Hair follicle dermal papilla cell (primary cell): ENCODE measurements around a stretch of chr17.

- CAGE, long polyA plus RNA = no peak
Observed at GRCh38 chr17:1979509-1979971, 45.6 kb downstream of the RTN4RL1 start.

GRCh38 chr17:1989181-1989575 lies 36.0 kb downstream of the RTN4RL1 start:
- CAGE, long polyA plus RNA = no peak

- CAGE, long polyA plus RNA = no peak
Observed at GRCh38 chr17:2018289-2019481, 6.4 kb downstream of the RTN4RL1 start.

DNA sequence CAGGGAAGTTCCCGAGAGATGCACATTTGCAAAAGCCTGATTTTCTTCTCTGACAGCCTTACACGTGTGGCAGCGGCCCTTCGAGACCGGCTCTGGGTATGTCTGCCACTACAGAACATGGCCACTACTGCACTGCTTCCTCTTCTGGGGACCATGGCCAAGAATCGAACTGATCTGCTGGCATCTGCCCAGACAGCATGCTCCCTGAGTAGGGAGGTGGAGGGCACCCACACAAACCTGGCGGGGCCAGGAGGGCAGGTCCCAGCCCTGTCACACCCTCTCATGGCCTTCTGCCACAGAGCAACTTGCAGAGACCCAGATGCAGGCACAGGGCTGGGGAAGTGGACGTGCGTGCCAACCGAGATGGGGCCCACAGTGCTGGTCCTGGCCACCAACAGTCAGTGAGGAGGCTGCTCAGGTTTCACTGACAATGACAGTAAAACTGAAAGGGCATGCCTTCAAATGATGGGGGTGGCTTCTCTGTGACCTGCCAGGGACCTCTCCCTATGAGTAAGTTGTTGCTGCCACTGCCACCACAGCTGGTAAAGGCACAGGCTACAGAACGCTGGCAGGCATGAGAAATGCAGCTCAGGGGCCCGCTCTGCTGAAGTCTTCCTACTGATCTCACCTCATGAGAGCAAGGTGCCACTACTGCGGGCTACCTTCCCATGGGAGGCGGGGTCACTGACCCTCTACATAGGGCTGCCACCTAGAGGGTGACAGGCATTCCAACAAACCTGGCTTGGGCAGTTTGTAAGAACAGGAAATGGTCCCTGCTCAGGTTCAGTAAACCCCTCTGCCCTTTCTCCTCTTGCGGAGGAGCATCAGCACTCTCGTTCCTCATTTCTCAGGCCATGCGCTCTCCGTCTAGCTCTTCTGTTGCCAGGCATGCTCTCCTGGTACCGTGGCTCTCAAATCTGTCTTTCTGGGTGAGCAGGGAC lies 15.5 kb downstream of the HIC1 start:
- CAGE, long polyA plus RNA = no peak

- CAGE, long polyA plus RNA = no peak
Observed at GRCh38 chr17:2263071-2263580, 40.5 kb downstream of the SMG6 start.

DNA sequence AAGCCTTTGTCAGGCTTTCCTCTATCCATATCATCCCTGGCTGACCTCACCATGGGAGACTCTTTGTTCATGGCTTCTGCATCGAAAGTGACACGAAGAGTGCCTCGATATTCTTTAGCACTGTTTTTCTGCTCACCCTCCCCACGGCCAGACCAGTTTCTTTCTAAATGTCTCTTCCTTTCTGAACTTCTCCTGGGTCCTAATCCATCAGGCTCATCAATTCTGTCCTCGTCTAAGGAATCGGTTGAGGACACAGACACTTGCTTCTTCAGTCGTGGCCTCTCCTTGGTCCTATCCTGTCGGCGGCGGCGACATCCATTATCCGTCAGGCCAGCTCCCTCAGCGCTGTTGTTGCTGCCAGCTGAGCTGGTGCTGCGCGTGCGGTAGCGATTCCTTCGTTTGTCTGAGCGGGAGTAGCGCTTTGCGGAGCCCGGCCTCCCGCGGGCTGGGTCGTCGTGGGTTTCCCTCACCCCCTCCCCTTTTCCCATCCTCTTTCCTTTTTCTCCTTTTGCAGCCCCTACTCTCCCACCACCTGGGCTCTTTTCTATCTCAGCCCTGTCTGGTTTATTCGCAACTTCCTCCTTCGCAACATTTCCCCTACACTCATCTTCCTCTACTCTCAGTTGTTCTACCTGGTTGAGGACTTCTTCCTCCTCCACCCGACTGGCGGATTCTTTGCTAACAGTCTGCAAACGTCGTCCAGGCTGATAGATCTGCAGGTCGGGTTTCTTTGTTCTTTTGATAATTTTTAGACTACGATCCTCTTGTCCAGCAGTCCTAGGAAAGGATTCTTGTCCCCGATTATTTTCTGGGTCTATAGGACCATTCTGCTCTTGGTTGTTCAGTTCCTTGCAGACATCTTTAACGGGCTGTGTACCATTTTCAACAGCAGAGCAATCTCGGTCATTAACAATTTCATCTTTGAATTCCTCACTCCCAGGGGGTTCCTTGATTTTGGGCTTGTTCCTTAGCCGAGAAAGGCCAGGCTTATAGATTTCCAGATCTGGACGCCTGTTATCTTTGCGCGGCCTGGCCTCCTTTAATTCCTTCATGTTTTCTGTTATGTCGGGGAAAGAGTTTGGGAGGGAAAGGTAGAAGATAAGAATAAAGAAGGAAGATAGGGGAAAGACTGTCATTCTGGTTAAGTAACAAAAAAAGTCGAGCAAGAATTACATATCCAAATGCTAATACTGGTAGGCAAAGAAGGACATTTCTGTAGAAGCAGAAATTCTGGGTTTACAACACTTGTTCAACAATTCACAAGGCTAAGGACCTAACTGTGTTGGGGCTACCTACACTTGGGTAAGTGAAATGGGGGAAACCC lies 3.5 kb downstream of the SMG6 start:
- CAGE, long polyA plus RNA = no peak

DNA sequence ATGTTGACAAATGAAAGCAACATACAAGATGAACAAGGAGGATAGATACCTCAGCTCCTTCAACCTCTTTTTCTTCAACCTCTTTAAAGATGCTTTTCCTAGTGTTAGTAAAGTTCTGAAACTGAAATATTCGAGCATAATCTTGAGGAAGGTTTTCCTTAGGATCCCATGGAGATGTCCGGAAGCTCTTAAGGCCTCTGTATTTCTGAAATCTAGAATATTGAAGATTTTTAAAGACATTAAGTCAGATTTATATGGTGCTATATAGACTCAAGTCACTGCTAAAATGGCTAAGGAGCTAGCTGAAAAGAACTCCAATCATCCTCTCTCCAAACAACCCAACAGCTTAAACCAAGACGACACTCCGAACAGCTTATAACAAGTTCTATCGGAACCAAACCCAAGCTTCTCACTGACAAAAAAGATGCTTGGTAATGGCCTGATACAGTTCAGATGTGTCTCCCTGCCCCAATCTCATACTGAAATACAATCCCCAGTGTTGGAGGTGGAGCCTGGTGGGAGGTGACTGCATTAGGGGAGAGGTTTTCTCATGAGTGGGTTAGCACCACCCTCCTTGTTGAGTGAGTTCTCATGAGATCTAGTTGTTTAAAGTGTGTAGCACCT lies 5.2 kb downstream of the TSR1 start:
- CAGE, long polyA plus RNA = no peak

DNA sequence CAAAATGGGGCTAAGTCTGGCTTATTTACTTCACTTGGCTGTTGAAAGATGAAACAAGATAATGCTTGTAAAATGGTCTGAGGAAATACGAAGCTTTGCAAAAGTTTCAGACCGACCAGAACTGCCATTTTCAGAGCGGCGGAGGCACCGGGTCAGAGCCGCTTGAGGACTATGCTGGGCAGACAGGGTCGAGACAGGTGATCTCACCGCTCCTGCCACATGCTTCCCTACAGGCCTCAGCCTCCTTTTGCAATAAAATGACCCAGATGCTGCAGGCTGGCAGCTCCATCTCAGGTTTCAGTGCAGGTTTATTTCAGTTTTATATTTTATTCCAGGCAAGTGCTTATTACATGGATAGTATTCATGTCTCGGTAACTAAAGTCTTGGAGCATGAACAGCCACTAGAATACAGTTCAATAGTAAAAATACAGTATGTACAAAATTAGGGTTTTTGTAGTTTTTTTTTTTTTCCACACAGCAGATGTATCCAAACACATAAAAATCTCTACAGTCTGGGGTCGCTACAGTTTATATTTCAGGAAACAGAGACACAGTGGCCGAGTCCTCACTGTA lies 17.0 kb downstream of the MNT start:
- CAGE, long polyA plus RNA = no peak

GRCh38 chr17:2384356-2385270 lies 16.2 kb downstream of the MNT start:
- CAGE, long polyA plus RNA = no peak

DNA sequence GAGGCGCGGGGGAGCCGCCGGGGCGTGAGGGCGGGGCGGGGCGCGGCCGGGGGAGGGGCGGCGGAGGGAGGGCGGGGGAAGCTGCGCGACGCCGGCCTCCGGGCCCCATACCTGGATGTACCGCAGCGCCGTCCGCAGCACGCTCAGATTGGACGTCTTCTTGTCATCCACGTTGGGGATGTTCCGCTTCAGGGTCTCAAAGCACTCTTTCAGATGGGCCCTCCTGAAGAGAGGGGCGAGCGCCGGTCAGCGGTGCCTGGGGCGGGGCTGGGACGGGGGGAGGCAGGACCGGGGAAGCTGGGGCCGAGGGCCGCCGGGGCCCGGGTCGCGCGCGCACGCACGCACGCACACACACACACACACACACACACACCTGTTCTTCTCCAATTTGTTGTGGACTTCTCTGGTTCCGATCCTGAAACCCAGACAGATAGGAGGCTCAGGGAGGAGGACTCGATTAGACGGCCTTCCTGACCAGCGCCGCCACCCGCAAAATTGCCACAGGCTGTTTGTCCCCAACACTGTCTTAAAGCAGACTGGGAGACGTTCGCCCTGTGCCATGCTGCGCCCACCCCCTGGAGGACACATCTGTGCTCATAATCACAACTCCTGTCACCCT lies 6.8 kb downstream of the MNT start:
- CAGE, long polyA plus RNA = no peak

GRCh38 chr17:2399155-2399846 lies 1.6 kb downstream of the MNT start:
- CAGE, long polyA plus RNA = no peak

DNA sequence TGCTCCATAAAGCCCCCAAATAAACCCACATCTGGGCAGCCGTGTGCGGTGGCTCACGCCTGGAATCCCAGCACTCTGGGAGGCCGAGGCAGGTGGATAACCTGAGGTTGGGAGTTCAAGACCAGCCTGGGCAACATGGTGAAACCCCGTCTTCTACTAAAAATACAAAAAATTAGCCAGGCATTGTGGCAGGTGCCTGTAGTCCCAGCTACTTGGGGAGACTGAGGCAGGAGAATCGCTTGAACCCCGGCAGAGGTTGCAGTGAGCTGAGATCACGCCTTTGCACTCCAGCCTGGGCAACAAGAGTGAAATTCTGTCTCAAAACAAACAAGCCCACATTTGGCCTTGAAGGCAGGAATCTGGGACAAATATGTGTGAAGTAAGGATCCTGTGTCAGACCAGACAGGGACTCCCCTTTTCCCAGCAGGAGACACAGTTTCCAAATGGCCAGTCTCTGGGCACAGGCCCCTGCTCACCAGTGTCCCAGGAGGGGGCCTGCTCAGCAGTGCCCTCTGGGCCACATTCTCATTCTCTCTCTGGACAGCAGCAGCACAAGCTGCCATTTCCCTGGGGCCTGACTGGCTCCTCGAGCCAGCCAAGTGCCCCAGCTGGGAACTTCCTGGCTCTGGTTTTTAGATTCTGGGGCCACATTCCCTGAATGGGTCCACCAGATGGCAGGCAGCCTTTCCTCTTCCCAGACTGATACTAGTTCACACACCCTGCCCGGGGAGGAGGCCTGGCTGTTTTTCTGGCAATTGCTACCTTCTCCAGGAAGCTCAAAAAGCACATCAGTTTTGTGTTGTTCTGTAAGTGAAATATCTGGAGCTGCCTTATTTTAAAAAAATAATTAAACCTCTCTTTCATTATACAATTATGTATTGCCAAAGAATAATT lies 11.7 kb upstream of the MNT start:
- CAGE, long polyA plus RNA = no peak

GRCh38 chr17:2508713-2509405 lies 2.8 kb downstream of the METTL16 start:
- CAGE, long polyA plus RNA = no peak

GRCh38 chr17:2564698-2565092 lies 28.8 kb upstream of the PAFAH1B1 start:
- CAGE, long polyA plus RNA = no peak

- CAGE, long polyA plus RNA = no peak
Observed at GRCh38 chr17:2595014-2595497, 1.6 kb downstream of the PAFAH1B1 start.

GRCh38 chr17:2602104-2602492 lies 8.6 kb downstream of the PAFAH1B1 start:
- CAGE, long polyA plus RNA = no peak

GRCh38 chr17:2687273-2687512 lies 24.4 kb downstream of the CLUH start:
- CAGE, long polyA plus RNA = no peak

- CAGE, long polyA plus RNA = no peak
Observed at GRCh38 chr17:2691346-2692173, 20.0 kb downstream of the CLUH start.

GRCh38 chr17:2709020-2709757 lies 2.4 kb downstream of the CLUH start:
- CAGE, long polyA plus RNA = no peak

DNA sequence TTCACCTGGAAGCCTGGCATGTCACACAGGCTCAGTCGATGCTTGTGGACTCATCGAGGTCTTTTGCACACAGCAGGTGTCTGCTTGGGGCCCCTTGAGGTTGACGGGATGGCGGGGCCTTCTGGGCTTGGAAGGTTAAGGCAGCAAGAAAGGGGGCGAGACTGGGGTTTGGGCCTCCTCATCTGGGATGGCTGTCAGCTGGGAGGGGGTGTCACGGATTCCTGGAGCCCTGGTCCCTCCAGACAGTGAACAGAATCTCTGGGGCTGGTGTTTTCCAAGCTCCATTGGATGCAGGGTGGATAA lies 2.0 kb downstream of the RAP1GAP2 start:
- CAGE, long polyA plus RNA = no peak